ENCODE measurements around a stretch of chr22.

GRCh38 chr22:28432928-28433364 lies 246.7 kb downstream of the TTC28 start:
- PRO-cap, result no peak

GRCh38 chr22:28557153-28558012 lies 122.3 kb downstream of the TTC28 start:
- PRO-cap, result no peak

GRCh38 chr22:28773685-28773949 lies 1.1 kb downstream of the CCDC117 start:
- PRO-cap, result no peak

- PRO-cap, result bidirectional peak, plus-strand start at chr22:28882923, minus-strand start at chr22:28882980
Observed at GRCh38 chr22:28882338-28883040, 883 bp upstream of the ZNRF3 start.

GRCh38 chr22:29031284-29031951 lies 30.2 kb downstream of the C22orf31 start:
- PRO-cap, result no peak

- PRO-cap, result no peak
Observed at GRCh38 chr22:29119820-29120563, 47.2 kb downstream of the KREMEN1 start.

- PRO-cap, result bidirectional peak, plus-strand start at chr22:29267467, minus-strand start at chr22:29267278
Observed at GRCh38 chr22:29266576-29267520, 933 bp downstream of the RHBDD3 start.

GRCh38 chr22:29318446-29318968 lies 3.0 kb upstream of the RASL10A start:
- PRO-cap, result no peak

GRCh38 chr22:29750702-29751040 lies 16.1 kb downstream of the ZMAT5 start:
- PRO-cap, result no peak

GRCh38 chr22:29800952-29801637 lies 33.9 kb downstream of the UQCR10 start:
- PRO-cap, result no peak

- PRO-cap, result no peak
Observed at GRCh38 chr22:29801937-29802280, 34.7 kb downstream of the UQCR10 start.

- PRO-cap, result no peak
Observed at GRCh38 chr22:29821081-29821865, 16.8 kb downstream of the ASCC2 start.

DNA sequence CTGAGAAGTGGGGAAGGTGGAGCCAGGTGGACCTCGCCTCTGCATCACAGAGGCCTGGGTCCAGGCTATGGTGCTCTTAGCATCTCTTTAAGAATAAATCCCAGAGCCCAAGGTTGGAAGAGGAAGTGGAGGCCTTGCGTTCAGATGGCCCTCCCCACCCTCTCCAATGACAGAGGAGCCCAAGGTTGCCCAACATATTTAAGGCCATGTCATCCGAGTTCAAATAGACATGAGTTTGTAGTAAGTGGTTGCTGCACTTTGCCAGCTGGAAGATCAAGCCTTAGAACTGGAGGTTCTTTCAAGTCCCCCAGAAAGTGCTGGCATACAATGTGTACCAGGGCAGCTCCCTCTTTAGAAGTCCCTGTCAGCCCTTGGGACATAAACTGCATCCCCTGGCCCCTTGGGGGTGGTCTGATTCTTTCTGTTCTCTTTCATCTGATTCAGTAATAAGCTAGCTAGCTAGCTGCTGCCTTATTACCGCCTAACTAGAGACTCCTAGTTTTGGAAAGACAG lies 47.0 kb upstream of the HORMAD2 start:
- PRO-cap, result no peak

DNA sequence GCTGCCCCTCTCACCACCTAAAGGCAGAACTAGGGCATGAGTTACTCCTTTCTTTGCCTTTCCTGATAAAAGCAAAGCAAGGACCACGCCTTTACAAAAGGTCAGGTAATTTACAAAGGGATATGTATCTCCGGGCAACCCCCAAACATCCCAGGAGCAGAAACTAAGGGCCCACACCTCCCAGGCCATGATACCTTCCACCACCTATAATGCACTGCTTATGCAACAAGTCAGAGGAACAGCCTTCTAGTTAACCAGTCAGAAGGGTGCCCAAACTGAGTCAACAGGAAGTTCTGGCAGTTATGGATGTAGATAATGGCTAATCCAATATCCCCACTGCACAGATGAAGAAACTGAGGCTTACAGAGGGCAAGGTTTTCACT lies 16.6 kb upstream of the CASTOR1 start:
- PRO-cap, result no peak

GRCh38 chr22:30306722-30306945 lies 17.3 kb upstream of the CASTOR1 start:
- PRO-cap, result no peak

GRCh38 chr22:30307104-30307320 lies 17.7 kb upstream of the CASTOR1 start:
- PRO-cap, result no peak

DNA sequence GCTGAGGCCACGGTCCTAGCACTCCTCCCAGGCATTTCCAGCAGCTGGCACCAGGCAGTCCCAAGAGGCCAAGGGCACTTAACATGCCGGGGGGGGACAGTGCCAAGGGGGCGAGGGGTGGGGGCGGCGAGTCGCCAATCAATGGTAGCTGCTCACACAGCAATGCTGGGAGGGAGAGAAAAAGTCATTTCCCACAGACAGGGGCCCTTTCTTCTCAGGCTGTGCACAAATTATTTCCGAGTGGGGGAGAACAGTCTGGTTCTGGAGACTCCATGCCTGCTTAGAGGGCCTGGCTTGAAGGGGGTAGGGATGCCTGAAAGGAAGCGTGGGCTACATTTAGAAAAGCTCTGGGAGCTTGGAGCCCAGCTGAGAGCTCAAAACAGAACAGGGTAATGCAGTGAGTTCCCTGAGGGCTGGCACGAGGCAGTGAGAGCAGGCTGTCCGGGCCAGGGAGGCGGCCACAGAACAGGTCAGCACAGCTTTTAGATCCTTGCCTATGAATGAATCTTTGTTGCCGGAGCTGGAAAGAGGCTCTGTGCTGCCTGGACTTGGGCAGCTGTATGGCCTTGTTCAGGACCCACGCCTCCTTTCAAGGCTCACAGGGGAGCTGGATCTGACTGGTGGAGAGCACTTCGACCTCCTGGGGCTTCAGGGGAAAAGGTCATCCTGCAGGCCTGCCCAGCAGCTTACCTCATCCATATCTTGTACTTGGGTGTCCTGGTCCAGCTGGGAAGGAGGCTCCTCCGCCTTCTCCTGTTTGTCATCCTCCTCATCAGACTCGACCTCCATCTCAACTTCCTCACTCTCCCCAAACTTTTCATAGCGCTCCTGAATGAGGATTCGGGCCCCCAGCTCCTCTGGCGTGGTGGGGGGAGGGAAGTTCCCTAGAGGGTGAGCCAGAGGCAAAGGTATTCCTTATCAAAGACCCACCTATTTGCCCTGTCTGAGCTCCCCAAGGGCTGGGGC lies 14.5 kb upstream of the TBC1D10A start:
- PRO-cap, result unidirectional peak, minus-strand start at position 562 of the sequence

DNA sequence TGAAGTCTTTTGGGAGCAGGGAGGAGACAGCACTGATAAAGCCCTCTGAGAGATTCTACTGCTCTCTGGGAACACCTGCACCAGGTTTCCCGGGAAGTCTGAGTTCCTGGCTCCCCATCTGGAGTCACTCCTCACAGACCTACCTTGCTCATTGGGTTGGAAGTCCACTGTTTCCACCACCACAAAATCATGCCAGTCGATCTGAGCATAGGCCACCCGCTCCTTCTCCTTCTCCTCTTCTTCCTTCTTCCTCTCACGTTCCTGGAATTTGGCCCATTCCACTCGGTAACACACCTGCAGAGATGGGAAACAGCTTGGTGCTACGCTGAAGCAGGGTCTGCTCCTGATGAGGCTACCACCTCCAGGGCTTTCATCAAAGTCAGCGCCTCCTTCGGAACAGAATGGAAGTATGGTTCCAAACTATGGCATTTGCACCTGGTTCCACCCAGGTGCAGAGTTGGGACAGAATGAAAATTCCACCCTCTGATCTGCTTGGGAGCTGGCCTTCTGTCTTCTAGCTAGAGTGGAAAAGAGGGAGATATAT lies 14.6 kb downstream of the SF3A1 start:
- PRO-cap, result no peak

GRCh38 chr22:30372932-30373342 lies 14.3 kb downstream of the RNF215 start:
- PRO-cap, result no peak

DNA sequence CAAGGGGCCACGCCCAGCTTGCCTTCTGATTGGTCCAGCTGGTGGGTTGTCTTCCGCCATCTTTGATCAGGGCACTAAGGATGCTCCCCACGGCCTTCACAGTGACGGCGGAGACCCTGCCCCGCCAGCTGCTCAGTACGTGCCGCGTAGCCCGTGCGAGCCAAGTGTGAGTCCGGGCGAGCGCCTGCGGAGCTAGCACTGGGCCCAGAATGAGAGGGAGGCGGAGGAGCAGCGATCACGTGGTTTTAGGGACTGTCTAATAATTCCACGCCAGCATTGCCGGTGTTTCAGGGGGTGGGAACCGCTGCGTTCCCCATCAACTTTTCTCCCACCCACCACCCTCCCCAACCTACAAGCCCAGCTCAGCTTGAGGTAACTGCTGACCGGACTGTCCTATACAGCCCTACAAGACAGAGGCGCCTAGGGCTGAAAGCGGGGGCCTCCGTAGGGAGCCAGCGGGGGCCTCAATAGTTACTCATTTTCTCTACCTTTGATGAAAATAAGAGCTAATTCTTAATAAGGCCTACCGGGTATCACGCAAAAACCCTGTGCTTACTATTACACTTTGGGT lies 1.5 kb upstream of the MTFP1 start:
- PRO-cap, result bidirectional peak, plus-strand start at position 52 of the sequence, minus-strand start outside the sequence; bidirectional peak, plus-strand start at position 135 of the sequence, minus-strand start at position 168 of the sequence

Measured in neural crest cell (in vitro differentiated cells).